Foreskin keratinocyte (primary cell): ENCODE results near the gene SNF8.

GRCh38 chr17:48510969-48511548, 19.8 kb downstream of the HOXB1 start:
- RAMPAGE, total RNA = no peak

- RAMPAGE, total RNA = no peak
Observed at GRCh38 chr17:48542938-48543190, 2.0 kb downstream of the HOXB2 start.

GRCh38 chr17:48543715-48544436, 1.0 kb downstream of the HOXB2 start:
- RAMPAGE, total RNA = no peak

DNA sequence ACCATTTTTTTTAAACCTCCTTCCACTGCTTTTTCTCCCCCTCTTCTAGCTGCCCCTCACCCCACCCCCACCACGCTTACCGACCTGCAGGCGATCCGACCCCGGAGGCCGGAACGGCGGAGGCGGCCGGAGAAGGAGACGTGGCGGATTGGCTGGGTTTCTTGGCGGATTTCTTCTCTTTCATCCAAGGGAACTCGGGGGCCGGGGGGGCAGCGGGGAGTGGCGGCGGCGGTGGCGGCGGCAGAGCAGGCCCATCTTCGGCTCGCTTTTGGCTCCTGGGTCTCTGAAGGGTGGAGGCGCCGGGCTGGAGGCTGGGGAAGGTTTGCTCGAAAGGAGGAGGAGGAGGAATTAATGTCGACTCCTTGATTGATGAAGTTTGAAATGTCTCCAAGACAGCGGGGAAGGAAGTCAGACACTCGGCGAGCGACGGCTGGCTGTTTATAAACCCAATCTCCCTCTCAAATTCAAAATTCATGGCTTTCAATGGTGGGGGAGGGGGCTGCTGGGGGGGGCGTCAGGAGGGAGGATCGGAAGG, 405 bp downstream of the HOXB2 start:
- RAMPAGE, total RNA = no peak

GRCh38 chr17:48553677-48554889, 9.2 kb upstream of the HOXB2 start:
- RAMPAGE, total RNA = no peak

GRCh38 chr17:48567549-48568184, 10.5 kb downstream of the HOXB4 start:
- RAMPAGE, total RNA = no peak

DNA sequence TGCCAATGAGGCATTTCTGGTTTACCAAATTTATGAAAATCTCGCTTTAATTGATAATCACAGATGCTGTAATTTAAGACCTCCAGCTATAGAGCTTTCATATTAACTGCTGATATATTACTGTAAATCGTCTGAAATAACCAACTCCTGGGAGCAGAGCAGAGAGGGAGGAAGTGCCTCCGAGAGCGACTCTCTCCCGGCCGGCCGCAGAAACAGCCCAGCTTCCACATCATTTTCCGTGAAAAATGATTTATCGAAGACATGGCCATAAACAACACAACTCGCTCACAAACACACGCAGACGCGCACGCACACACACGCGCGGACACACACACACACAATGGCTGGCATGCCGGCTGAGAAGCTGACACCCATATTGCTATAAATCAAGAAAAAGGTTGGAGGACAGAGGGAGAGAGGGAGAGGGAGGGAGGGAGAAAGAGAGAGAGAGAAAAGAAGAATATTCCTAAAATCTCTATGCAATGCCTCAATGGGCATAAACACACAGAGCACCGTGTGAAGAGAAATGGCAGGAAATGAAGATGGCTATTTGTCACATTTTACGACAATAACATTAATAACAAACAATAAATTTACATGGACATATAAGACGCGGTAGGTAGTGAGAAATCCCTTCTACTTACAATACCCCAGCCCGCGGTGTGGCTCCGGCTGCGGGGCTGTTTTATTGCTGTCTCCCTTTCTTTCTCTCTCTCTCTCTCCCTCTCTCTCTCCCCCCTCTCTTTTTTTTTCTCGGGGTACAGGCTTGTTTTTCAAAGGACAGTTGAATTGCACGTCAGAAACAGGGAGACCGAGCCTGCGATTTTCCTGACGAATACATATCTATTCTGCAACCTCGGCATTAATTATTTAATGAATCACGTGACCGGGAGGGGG, 9.6 kb downstream of the HOXB4 start:
- RAMPAGE, total RNA = no peak

DNA sequence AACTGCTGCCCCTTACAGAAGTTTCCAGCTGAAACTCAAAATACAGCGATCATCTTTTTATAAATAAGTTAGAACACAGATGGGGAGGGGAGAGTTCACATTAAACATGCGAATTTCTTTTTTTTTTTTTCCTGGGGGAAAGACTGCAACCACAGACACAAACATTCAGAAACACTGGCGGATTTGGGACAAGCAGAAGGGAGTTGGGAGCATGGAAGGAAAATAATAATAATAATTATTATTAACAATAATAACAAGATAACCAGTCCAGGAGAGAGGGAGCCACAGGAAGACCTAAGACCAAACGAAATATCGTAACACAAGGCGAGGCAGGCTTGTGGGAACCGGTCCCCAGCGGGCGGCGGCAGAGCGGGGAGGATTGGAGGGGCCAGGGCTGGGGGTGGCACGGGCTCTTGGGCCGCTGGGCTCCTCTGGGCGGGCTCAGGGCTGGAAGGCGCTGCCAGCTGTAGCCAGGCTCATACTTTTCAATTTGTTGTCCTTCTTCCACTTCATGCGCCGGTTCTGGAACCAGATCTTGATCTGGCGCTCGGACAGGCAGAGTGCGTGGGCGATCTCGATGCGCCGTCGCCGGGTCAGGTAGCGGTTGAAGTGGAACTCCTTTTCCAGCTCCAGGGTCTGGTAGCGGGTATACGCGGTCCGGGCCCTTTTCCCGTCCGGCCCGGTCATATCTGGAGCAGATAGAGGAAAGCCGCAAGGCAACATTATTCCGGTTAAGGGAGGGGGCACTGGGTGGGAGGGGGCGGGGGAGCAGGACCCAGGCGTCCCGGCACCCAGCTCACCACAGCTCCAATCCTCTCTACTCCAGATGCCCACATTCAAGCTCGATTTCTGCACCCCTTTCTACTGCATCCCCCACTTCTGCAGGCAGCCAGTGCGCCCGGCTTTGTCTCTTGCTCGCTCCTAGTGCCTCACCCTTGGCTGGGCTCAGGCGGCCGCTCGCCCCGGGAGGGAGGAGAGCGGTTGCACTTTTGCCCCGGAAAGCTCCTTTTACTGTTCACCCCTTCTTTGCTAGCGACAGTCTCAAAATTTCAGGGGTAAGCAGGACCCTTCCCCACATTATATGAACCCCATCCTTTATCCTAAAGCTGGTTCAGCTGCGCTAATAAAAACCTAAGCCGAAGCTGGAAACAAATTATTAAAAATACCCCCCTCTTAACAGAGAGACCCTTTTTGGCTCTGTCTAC, 1.4 kb downstream of the HOXB5 start:
- RAMPAGE, total RNA = no peak

DNA sequence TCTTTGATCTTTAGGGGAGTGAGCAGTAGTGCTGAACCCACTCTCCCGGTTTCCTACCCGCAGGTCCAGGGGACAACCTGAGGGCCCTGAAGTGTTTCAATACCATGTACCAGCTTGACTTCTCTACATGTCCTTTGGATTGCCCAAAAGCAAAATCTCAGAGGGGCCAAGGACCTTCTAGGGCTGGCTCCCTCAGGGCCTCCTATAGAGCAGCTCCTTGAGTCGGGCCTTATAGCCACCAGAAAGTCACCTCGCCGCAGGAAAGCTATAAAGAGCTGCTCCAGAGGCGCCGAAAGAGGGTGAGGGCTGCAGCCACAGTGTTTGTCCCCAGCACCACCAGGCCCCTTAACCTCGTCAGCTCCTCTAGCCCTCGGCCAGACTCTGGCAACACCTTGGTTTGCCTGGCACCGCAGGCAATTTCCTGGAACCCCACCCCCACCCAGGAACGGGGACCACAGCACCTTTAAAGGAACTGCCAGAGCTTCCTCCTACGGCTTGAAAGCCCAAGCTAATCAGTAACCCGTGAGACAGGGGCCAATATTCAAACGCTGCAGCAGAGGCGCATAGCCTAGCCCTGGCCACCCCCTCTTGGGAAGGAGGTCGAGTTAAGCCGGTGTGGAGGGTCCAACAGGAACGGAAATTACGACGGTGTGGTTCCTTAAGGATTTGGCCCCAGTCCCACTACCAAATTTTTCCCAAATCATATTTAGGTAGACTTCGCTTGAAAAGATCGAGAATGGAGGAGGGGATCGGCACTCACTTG, 3.2 kb downstream of the HOXB6 start:
- RAMPAGE, total RNA = no peak

DNA sequence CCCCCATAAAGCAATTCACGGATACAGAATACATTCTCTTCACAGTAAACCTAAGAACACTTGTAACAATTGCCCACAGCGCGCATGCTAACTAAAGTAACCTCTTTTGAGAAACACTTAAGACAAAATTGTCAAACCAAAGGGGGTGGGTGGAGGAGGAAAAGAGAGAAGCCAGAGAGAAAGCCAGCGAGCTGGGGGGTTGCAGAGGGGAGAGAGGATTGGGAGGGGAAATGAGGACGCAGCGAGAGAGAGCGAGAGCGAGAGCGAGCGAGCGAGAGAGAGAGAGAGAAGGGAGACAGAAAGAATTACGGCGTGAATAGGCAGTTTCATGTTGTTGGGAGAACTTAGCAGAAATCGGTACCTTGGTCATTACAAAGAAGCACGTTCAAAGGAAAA, 1.6 kb upstream of the HOXB7 start:
- RAMPAGE, total RNA = no peak

GRCh38 chr17:48909622-48910143, 1.5 kb downstream of the UBE2Z start:
- RAMPAGE, total RNA = no peak

GRCh38 chr17:48944289-48945568, at the start of gene SNF8:
TSS of gene SNF8 (minus strand) at chr17:48944842.
- RAMPAGE, total RNA = no peak

DNA sequence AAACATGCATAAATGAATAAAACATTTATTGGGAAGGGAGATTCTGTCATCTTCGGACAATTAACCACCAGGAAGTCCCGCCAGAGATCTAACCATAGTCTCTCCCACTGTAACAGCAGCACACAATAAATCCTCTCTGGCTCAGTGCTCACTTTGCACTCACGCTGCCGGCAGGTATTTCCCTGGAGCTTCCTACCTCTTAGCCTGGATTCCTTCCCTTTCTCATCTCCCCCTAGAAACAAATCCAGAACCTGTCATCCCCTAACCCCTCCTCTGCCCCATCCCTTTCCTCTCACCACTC, 1.6 kb downstream of the GIP start:
- RAMPAGE, total RNA = no peak

GRCh38 chr17:49224432-49225461, 5.8 kb downstream of the PHOSPHO1 start:
- RAMPAGE, total RNA = no peak

DNA sequence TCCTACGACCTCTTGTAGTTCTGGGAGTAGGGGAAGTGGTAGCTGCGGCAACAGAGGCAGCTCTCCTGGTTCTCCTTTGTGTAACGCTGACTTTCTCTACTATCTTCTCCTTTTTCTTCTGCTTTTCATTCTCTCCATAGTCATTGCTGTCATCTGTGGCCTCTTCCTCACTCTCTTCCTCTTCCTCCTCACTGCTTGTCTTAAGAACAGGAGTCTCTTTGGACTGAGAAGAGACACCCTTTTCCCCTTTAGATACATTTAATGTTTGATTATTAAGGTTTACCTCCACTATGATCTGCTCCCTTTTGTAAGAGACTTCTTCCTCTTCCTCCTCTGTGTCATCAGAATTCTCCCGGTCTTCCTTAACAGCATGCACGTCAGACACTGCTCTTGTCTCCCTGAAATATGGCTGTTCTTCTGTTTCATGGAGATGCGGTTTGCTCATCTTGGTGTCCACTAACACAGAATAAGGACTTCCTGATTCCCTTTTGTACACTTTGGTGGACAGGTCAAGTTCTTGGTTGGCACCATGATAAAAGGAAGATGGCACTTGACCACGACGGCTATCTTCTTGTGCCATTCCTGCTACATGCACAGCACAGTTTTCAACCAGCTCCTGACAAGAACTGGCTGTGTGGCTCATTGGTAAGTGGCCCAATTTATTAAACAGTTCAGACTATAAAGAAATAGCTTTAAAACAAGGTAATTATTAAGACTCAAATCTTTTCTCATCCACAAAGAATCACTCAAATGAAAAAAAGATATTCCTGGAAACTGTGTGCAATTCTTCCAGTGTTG, 44.8 kb downstream of the ZNF652 start:
- RAMPAGE, total RNA = no peak

GRCh38 chr17:49408204-49408456, 6.6 kb downstream of the PHB1 start:
- RAMPAGE, total RNA = no peak

DNA sequence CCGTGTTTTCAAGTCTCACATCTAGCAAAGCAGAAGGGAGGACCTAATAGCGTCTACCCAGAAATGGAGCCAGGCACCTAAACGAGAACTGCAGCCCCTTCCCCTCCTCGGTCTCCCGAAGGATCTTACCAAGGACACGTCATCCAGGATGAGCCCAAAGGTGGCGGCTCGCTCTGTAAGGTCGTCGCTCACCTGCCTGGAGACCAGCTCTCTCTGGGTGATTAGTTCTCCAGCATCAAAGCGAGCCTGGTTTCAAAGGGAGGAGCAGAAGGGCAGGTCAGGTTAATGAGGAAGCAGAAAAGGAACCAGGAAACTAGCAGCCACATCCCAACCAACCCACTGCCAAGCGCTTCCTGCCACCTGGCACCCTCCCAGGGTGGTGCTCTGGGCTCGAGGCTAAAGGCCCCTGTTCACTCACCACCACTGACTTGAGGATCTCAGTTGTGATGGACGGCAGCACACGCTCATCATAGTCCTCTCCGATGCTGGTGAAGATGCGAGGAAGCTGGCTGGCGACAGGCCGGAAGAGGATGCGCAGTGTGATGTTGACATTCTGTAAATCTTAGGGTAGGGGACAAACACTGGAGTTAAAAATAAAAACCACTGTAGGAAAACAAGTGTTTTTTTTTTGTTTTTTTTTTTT, 5.6 kb downstream of the PHB1 start:
- RAMPAGE, total RNA = no peak

GRCh38 chr17:49515105-49515959, 20.2 kb downstream of the NGFR start:
- RAMPAGE, total RNA = no peak

DNA sequence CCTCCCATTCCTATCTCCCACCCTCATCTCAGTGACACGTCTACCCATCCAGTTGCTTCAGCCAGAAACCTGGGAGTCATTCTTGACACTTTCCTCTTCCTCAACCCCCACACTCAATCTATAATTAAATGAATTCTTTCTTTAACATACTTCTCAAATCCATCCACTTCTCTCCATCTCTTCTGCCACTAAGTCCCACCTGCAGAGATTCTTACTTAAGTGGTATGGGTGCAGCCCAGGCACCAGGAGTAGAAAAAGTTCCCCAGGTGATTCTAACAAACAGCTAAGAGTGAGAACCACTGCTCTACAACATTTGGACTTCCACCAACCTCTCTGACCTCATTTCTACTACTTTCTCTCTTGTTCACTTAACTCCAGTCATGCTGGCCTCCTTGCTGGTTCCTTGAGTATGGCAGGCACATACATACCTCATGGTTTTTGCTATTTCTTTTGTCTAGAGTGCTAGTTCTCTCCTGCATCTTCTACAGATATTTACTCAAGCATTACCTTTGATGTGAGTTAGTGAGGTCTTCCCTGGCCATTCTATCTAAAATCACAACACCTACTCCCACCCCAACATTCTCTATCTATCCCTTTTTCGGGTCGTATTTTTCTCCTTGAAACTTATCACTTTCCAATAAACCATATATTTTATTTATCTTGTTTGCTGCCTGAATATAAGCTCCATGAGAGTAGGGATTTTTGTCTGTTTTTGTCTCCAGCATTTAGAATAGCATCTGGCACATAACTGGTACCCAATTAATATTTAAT, 17.9 kb downstream of the SPOP start:
- RAMPAGE, total RNA = no peak

GRCh38 chr17:49704894-49705565, 2.7 kb downstream of the SLC35B1 start:
- RAMPAGE, total RNA = no peak